Left lobe of liver (tissue), 1 donor: ENCODE measurements around a stretch of chr5.

DNA sequence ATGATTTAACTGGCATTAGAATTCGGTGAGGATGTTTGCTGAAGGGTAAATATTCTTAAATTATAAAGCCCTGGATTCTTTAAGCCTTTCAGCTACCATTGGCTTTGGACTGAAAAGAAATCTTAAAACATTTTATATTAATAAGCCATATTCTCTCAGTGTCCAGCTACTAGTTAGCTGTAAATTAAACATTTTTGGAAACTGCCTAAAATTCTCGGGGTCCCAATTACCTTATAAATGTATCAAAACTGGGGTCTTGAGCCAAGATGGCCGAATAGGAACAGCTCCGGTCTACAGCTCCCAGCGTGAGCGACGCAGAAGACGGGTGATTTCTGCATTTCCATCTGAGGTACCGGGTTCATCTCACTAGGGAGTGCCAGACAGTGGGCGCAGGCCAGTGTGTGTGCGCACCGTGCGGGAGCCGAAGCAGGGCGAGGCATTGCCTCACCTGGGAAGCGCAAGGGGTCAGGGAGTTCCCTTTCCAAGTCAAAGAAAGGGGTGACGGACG is 77.9 kb downstream of the CAMK4 start:
- PRO-cap, result no peak

DNA sequence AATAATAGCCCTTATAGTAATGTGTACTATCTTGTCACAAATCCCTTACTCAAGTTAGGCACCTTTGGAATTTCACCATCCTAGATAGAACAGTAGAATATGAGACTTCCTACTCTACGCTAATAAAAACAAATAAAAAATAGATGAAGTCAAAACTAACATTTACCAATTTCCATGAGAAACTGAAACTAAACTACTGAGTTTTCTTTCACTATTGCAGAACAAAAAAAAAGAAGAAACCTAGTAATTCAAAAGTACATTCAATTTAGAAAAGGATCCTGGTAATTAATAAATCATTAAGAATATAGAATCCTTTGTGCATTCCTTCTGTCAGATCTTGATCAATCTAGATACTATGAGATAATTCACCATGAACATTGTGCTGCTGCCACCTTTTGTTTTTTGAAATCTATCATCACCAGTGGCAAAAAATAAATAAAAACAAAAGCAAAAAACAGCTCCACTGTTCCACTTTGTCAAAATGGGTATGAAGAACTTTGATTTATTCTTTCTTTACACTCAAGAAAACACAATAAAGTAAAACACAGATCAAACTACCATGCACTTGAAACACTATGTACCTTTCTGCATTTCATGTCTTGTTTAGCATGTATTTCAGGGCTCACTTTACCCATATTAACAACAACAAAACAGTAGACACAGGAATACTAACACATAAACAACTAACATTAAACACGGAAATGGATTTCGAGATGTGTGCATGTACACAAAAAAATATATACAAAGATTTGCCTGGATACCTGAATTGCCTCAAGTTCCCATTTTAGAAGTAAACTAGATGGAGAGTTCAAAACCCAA is 13.8 kb downstream of the STARD4 start:
- PRO-cap, result no peak

- PRO-cap, result no peak
These were observed 120.2 kb upstream of the STARD4 start for GRCh38 chr5:111632616-111632815.

- PRO-cap, result no peak
These were observed 1.7 kb downstream of the NREP start for GRCh38 chr5:111755049-111755892.

- PRO-cap, result no peak
These were observed 437 bp downstream of the NREP start for GRCh38 chr5:111756463-111757051.

- PRO-cap, result no peak
These were observed 19.5 kb downstream of the EPB41L4A start for GRCh38 chr5:112399570-112400055.

DNA sequence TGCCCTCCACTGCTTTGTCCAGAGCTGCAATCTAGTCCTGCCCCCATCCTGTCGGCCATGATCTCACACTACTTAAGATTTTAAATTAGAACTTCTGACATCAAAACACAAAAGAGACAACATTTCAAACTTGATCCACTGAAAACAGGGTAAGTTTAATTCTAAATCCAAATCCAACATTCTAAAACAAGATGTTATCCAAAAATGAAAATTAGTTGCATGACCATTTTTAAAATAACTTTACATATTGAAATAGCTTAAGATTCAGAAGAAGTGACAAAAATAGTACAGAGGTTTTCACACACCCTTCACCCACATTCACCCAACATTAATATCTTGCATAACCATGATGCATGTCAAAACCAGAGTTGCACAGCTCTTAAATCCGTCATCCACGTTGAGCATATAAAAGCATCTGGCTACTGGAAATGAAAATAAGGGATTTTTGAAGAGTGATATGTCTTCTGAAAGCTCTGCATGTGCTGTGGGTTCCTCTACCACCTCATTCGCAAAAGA is 113.8 kb upstream of the EPB41L4A start:
- PRO-cap, result no peak

GRCh38 chr5:112707114-112707282 is 30.7 kb upstream of the APC start:
- PRO-cap, result no peak

DNA sequence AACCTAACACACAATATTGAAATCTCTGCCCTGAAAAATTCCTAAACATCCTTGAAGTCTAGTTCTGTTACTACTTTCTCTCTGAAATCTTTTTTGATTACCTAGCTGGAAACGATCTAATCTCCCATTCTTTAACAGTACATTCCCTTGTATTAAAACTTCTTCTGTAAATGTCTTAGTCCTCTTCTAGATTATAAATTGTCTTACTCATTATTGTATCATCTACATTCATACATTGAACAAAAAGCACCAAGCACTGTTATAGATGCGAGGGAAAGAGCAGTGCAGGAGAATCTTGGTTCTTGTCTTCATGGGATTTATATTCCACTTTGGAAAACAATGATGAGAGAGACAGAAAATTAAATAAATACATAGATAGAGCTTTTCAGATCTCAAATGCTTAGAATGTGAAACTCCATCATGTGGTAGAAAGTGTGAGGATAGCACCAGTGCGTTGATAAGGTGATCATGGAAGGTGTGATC is 8.7 kb upstream of the APC start:
- PRO-cap, result no peak

DNA sequence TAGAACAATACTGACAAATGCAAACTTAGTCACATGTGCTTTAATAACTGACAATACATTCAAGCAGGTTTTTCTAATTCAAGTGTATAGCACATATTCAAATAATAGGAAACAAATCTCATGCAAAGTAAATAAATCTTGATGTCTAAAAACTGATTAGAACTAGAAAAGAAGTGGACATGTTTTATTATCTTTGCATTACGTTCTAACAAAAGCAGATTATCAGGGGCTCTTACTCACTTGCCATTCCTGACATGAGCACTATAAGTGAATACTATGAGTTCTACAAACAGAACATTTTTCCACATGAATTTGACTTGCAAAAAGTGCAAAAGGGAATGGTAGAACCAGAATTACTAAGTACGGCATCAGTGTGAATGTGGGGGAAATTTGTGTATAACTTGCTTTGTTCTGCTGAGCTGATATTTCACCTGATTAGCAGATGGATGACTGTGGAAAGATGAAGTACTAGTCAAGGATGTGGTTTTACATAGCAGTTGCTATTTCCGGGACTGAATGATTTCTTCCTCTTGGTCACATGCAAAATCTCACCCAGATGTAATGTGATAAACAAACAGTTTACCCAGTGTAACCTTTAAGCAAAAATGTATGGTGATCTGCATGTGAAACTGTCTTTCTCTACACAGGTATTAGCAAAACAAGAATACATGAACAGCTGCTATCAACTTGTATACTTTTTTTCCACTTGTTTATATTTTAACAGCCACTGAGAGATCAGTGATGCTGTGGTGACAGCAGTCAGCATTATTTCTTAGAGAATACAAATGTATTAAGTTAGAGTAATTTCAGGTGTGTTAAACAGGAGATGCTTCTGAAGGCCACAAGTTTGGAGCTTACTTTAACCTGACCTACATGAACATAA is 46.0 kb downstream of the DCP2 start:
- PRO-cap, result no peak

- PRO-cap, result no peak
These were observed 76.9 kb downstream of the DCP2 start for GRCh38 chr5:113053391-113053997.

DNA sequence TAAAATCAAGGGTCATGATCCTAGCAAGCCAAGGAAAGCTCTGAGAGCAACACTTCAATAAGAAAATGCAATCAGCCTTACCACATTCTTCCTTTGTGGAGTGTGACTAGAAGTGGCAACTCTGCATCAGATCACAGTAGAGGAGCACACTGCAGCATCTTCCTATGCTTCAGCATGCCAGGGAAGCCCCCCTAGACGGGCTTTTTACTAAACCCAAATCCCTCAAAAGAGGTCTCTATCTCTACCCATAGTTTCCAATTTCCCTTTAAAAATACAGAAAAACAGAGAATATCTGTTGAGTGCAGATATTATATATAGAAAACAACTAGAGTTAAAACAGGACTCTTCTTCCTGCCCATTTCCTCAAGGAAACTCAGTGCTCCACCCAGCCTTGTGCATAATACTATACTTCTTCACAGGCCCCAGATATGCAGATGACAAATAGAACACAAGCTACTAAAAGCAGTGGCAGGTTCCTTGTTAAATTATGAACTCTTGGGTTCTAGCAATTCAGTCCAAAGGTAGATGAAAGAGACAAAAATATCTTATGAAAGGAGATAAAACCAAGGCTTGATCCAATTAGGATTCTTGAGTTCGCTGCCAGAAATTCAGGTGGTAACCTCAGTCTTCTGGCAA is 200.3 kb downstream of the TSSK1B start:
- PRO-cap, result no peak

DNA sequence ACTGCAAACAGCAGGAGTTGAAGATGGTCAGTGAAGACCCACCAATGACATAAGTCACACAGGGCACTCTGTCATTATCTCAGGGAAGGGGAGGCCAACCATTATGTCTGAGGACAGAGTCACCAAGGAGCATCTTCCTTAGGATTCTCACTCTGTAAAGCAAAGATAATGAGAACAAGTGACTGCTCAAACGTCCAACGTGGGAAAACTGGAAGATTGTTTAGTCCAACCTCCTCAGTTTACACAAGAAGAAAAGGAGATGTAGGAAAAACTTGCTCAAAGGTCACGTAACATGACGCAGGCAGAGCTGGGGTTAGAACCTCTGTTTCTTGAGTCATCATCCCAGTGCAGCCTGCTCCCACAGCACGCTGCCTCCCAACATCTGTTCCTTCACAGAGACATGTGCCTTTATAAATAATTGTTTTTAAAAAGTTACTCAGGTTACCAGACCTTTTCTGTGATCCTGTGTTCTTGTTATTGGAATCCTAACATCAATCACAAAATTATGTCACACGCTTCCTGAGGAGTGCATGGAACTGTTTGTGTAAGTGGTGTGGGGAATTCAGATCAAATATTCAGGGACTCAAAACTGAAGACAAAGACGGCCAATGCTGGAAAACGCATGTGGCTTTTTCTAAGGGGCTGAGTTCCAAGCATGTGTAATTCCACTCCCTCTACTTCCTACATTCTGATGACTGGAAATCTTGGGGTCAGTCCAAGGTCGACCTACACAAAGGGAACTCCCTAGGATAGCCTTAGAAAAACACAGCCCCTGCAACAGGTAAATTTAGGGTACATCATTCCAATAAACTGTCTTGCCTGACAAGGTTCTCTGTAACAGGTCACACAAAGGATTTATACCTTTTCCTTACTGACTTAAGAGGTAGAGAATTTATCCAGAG is 184.4 kb downstream of the TSSK1B start:
- PRO-cap, result no peak

DNA sequence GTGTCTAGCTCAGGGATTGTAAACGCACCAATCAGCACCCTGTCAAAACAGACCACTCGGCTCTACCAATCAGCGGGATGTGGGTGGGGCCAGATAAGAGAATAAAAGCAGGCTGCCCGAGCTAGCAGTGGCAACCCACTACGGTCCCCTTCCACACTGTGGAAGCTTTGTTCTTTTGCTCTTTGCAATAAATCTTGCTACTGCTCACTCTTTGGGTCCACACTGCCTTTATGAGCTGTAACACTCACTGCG is 23.1 kb upstream of the TSSK1B start:
- PRO-cap, result no peak

GRCh38 chr5:114993297-114993554 is 176.5 kb downstream of the TRIM36 start:
- PRO-cap, result unidirectional peak, minus-strand start at chr5:114993348

- PRO-cap, result no peak
These were observed 24.0 kb upstream of the TRIM36 start for GRCh38 chr5:115193718-115194072.

DNA sequence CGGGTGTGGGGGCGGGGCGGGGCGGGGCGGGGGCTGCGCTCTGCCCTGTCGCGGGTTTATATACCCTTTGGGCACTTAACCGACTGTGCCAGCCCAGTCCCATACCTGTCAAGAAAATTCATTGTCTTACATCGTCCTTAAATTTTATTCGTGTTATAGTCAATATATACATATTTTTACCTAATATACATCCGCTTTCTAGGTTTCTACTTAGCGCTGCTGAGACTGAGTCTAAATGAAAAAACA is 351 bp upstream of the CCDC112 start:
- PRO-cap, result no peak

DNA sequence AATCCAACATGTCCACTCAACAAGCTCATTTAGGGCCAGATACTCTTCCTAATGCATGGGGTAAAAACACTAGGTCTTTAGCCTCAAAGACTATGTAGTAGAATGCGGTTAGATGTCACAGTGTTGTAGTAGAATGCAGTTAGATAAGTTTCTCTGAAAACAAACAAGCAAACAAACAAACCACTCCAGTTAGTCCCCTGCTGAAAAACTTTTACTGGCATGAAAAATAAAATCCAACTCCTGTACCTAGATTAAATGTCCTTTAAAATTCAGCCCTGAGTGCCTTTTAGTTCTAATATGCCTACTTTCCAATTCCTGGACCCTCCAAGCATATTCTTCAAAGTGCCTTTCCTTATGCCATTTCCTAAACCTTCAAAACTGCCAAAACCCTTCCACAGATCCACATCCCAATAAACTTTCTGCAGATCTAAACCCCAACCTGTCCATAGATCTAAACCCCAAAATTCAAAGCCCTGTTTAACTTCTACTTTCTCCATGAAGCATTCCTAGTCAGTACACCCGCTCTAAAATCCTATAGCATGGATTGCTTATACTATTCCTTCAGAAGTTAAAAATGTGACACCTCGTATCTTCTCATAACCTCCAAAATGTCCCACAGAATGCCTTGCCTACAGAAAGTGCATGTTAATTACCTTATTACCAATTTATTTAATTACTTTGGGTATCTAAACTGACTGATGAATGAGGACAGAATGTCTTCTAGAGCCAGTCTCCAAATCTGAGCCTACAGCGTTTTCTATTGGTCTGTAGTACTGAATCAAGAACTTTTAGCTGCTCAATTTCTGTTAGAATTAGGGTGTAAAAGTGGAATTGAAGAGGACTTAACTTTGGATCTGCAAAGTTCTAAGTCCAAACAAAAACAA is 5.9 kb downstream of the FEM1C start:
- PRO-cap, result no peak

GRCh38 chr5:115614790-115615516 is 10.9 kb downstream of the TMED7 start:
- PRO-cap, result no peak

- PRO-cap, result no peak
These were observed 14.5 kb downstream of the CDO1 start for GRCh38 chr5:115801945-115802461.